Neural cell (in vitro differentiated cells): ENCODE data around the gene LATS1.

GRCh38 chr6:146544168-146544866, 684 bp downstream of the RAB32 start:
- RAMPAGE, long total RNA, result no peak

GRCh38 chr6:146546390-146546791, 2.8 kb downstream of the RAB32 start:
- RAMPAGE, long total RNA, result no peak

GRCh38 chr6:147211839-147212806, 7.9 kb downstream of the STXBP5 start:
- RAMPAGE, long total RNA, result no peak

DNA sequence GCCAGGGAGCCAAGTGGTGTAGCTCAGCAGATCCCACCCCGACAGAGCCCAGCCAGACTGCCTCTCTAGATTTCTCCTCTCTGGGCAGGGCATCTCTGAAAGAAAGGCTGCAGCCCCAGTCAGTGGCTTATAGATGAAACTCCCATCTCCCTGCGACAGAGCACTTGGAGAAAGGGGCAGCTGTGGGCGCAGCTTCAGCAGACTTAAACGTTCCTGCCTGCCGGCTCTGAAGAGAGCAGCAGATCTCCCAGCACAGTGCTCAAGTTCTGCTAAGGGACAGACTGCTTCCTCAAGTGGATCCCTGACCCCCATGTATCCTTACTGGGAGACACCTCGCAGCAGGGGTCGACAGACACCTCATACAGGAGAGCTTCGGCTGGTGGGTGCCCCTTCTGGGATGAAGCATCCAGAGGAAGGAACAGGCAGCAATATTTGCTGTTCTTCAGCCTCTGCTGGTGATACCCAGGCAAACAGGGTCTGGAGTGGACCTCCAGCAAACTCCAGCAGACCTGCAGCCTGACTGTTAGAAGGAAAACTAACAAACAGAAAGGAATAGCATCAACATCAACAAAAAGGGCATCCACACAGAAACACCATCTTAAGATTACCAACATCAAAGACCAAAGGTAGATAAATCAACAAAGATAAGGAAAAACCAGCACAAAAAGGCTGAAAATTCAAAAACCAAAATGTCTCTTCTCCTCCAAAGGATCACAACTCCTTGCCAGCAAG, 47.4 kb downstream of the STXBP5 start:
- RAMPAGE, long total RNA, result no peak

DNA sequence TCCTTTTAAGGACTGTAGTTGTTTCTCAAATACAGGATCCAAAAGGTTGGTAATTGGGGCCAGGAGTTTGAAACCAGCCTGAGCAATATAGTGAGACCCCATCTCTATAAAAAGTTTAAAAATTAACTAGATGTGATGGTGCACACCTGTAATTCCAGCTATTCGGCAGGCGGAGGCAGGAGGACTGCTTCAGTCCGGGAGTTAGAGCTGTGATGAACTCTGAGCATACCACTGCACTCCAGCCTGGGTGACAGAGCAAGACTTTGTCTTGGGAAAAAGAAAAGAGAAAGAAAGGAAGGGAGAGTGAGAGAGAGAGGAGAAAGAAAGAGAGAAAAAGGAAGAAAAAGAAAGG, 143.2 kb upstream of the SASH1 start:
- RAMPAGE, long total RNA, result no peak

DNA sequence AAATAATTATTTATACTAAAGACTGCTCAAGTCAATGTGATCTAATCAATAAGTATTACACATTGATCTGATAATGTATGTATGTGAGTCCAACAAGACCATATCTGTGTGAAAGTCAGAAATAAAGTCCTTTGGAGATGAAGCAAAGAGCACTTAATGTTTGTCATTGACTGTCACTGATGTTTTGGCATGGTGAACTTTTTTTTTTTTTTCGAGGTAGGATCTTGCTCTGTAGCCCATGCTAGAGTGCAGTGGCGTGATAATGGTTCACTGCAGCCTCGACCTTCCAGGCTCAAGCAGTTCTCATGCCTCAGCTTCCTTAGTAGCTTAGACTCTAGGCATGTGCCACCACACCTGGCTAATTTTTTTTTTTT, 139.7 kb downstream of the SASH1 start:
- RAMPAGE, long total RNA, result no peak

- RAMPAGE, long total RNA, result no peak
Observed at GRCh38 chr6:148509392-148510497, 167.1 kb downstream of the SASH1 start.

- RAMPAGE, long total RNA, result no peak
Observed at GRCh38 chr6:148519345-148520038, 176.9 kb downstream of the SASH1 start.

GRCh38 chr6:148533451-148534129, 191.0 kb downstream of the SASH1 start:
- RAMPAGE, long total RNA, result no peak

GRCh38 chr6:148657046-148657596, 89.7 kb upstream of the UST start:
- RAMPAGE, long total RNA, result no peak

GRCh38 chr6:148797259-148797745, 50.5 kb downstream of the UST start:
- RAMPAGE, long total RNA, result no peak

GRCh38 chr6:149014345-149015376, 267.8 kb downstream of the UST start:
- RAMPAGE, long total RNA, result no peak

GRCh38 chr6:149036856-149037786, 280.4 kb upstream of the TAB2 start:
- RAMPAGE, long total RNA, result no peak

GRCh38 chr6:149320773-149321363, 3.4 kb downstream of the TAB2 start:
- RAMPAGE, long total RNA, result no peak

DNA sequence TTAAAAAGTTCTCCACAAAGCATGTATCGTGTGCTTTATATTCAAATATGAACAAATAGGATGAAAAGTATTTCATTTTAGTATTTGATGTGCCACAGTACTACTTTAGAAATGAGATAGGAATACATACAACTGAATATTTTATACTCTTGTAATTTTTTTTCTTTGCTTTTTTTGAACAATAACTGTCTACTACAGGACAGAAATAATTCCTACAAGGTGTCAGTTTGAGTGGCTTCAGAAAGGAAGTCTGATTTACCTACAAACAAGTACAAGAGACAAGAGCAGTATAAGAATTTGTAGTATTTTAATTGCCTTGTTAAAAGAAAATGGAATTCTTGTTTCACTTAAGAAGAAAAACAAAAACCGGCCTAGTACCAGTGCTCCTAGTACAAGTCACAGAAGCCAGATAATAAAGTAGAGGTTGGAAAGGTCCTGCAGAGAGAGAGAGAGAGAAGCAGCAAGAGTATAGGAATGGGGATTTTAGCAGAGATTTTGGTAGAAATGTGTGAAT, 6.3 kb downstream of the TAB2 start:
- RAMPAGE, long total RNA, result no peak

DNA sequence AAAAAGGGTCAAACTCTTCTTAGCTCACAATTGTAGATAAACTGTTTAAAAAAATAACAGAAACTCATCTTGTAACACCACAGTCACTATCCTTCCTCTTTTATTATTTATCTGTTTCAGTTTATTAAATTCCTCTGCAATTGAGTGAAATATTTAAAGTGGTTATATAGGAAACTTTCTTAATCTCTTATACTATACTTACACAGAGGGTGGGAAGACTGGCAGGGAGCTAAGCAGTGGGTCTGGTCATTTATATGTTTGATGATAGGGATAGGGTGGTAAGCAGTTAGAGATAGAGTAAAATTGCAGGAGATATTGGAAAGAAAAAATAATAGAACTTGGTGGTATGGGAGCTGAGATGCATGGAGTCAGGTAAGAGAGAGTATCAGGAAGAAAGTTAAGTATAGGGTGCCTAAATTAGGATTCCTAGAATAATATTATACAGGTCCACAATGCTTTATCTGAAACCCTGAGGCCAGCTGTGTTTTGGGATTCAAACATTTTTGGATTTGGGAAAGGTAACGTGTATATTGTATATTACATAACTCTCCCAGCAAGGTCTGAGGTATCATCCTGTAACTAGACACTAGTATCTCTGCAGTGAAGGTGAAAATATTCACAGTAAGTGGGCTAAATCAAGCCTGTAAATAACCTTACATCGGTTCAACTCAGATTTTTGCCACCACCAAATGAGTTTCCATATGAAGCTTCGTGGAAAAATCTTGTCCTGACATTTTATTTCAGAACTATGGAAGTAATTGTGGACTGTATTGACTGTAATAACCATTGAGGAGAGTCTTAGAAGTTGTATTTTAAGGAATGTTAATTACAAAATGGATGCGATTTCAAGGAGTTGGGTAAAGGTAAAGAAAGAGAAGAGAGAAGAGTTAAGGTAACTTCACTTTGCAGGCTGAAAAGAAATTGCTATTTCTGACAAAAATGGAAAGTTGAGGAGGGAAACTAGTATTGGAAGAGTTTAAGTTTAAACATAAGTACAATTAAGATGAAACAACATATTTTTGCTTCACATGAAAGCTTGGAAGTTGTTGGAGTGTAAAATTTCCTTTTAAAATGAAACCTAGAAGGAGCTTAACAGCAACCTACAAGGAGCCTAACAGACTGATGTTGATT, 20.4 kb downstream of the TAB2 start:
- RAMPAGE, long total RNA, result no peak

DNA sequence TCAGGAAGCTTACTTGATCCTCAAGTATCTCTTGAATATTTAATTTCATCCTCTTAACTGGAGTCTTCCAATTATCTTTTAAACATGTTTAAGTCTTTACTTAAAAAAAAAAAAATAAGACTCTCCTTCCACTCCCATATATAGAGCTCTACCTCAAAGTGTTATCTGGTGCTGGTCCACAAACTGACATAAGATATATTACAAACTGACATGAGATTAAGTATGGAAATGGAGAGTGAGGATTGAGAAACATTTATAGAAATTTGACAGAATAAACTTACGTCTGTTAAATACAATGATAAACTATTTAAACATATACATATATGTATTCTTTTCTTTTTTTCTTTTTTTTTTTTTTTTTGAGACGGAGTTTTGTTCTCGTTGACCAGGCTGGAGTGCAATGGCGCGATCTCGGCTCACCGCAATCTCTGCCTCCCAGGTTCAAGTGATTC, 28.0 kb downstream of the LATS1 start:
- RAMPAGE, long total RNA, result no peak

DNA sequence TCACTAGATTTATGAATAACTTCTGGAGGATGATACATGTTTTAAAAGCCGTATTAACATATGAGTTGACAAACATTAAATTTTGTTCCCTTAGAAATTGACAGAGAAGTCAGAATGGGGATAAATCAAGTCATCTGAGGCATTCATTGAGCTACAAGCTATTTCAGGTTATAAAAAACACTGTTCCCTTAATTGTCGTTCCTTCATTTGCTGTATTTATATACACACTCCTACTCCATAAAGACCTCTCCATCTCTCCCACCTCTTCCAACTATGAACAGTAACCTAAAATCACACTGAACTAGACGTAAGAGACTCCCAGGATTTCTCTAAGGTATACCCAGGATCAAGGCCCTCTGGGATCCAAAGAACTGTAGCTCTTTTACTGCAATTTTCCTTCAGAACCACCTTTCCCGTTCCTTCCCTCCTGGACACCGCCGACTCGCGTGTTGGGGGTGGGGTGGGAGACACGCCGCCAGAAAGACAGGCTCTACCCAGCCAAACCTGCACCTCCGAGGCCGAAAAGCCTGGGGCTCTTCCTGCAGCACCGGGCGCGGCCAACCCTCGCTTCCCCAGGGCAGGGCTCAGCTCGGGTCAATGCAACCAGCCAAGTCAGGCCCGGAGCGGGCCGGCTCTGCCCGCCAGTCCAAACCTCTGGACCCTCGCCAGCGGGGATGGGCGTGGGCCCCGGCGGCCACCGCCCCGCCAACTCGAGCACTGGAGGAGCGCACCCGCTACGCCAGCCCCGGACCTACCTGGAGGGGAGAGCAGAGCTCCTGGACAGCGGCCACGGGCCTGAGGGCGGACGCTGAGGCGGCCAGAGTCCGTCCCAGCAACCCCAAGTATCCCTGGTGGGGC, 578 bp downstream of the LATS1 start:
- RAMPAGE, long total RNA, result no peak

GRCh38 chr6:149717952-149718466, at the start of gene LATS1:
Gene LATS1 (minus strand): TSS chr6:149718101.
- RAMPAGE, long total RNA, result start-site peak on the minus strand at chr6:149718068-149718085, 683 and 71 reads in 2 replicates

- RAMPAGE, long total RNA, result no peak
Observed at GRCh38 chr6:149819548-149820340, 44.4 kb downstream of the LRP11 start.